Camera-type eye (tissue), 1 donor: Measurements from ENCODE around the gene KIRREL1.

DNA sequence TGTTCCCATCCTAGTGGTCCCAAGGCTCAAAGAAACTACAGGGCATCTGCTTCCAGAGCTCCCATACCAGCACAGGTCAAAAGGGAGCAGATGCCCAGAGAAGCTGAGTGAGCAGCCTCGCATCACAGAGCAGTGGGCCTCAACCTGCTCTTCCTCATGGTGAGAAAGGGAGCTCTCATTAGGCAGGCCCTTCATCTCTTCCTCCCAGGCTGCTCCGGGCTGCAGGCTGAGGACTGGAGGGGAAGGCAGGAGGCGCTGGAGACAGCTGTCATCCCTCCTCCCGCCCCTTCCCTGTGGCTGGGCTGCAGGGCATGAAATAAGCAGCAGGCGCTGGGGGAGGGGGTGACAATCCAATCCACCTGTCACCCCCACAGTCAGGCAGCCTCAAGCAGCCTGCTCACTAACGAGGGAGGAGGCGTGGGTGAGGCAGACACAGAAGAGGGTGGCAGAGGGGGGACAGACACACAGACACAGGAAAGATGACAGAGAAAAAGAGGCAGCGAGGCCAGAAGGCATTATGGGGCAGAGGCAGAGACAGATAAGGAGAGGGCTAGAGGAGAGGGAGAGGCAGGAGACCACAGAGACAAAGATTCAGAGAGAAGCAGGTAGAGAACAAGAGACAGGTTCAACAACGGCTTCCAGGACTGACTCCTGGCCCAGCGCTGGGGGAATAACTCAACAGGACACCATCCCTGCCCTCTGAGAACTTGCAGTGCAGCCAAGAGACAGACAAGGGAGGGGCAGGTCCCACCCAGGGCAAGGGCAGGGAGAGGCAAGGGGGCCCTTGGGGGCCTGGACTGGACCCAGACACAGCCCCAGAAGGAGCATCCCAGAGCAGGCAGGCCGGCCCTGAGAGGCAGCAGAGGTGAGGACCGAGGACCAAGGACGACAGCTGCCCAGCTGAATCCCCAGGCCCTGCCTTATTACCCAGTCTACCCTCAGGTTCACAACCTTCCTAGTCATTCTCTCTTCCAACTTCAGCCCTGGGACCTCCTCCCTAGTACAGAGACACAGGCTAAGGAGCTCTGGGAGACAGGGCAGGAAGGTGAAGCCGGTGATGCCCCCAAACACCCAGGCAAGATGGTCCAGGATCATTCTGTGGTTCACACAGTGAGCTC, 11.3 kb downstream of the MEF2D start:
- RAMPAGE, long total RNA: no peak

DNA sequence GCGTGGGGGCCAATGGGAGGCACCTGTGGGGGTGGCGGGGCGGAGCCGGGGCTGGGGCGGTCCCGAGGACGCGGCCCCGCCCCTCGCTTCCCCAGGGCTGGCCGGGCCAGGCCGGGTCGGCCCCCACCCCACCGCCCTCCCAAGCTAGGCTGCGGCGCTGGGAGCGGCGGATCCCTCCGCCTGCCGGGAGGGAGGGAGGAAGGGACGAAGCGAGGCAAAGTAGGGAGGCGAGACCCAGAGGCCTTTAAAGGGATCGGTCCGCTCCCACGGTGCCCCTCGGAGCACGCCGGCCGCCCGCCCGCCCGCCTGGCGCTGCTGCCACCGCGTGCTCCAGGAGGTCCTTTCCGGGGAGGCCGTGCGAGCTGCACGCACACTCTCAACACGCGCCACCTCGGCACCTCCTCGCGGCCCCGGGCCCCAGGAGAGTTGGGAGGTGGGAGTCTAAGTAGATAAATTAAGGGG, 312 bp upstream of the MEF2D start:
- RAMPAGE, long total RNA: no peak

- RAMPAGE, long total RNA: no peak
Measured at GRCh38 chr1:156642258-156643224, 624 bp downstream of the BCAN start.

DNA sequence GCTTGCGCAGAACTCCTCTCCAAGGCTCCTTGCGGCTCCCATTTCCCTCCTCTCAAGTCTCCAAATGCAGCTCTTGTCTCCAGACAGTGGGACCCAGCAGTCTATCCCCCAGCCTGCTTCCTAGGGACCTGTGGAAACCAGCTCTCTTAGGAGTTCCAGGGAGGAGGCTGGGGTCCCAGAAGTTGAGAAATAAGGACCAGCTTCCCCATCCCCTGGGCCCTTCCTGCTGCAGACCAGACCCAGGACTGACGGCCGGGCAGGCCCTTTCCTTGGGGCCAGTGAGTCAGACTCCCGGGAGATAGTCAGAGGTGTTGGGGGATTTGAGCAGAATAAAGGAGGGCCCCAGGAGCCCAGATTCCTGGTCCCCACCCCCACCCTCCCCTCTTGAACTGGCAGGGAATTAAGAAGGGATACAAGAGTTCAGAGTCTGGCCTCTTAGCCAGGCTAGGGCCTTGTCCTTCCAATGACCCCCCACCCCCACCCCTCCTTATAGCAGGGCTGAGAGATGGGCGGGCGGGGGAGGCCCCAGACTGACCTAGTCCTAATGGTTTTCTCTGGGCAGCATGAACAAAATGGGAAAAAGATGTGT, 5.5 kb upstream of the CRABP2 start:
- RAMPAGE, long total RNA: no peak

GRCh38 chr1:156727886-156728295, 378 bp upstream of the METTL25B start:
- RAMPAGE, long total RNA: no peak

DNA sequence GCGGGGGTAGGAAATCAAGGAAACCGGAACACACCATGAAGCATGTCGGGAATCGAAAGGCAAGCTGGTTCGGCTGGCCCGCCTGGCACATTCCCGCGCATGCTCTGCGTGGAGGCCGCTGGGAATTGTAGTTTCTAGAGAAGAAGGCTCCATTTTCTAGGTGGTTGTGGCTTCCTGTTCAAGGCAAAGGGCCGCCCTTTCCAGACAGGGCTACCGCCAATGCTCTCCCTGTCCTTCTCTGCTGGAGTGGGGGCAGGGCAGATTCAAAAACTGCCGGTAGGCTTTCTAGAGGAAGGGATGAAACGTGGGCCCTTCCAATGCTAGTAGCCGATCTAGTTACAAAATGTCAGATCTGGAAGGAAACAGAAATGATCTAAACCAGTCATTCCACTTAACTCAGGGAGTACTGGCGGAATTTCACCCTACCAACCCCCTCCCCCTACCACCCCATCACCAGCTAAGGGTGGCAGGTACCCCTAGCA, 390 bp upstream of the MRPL24 start:
- RAMPAGE, long total RNA: no peak

DNA sequence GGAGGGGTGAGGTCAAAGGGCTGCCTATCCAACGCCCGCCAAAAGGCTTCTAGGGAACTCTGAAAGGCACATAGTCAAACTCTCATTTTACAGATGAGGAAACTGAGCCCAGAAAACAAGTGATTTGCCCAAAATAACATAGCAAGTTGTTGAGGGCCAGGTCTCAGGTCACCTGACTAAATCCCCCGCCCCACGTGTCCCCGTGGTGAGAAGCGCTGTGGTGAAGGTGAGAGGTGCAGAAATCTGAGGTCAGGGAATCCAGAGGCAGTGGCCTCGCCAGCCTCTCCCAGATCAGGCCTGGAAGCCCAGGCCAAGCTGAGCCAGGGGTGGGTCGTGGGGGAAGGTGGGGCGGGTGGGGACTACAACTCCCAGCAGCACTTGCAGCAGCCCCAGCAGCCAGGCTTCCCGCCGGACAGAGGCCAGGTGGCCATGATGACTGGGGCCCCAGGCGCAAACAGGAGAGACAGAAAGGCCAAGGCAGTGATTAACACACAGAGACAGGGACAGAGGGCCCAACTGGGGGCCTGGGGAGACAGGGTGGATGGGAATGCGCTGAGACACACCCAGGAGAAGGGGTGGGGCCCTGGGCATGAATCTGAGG, 5.0 kb downstream of the HDGF start:
- RAMPAGE, long total RNA: no peak

DNA sequence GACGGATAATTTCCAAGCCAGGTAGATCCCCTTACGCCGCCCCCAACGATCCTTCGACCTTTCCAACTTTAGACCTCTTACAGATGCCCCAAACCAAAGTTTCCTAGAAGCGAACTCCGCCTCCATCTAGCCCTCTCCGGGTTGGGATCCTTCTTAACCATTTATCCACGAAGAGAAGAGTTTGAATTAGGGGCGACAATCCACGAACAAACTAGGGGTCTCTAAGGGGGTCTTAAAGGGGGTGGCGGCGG, 839 bp downstream of the HDGF start:
- RAMPAGE, long total RNA: no peak

DNA sequence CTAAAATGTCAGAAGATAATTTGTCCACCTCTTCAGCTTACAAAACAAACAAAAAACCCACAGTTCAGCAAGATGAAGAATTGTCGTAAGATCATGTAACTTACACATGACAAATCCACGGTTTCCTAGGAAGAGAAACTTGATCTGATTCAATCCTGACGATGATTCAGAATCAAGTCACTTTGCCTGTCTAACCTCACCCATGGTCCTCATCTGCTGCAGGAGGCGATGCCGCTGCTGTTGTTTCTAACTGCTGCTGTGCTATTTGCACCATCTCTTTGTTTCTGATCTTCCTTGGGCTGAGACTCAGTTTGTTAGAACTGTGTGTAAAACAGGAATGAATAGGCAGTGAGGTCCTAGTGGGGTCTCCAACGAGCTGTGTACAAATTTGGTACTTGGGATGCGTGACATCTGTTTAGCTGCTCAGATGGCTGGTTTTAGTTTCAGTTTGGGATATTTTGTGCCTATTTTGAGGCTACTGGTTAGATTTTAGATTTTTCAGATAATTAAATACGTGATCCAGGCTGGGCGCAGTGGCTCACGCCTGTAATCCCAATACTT, 10.2 kb downstream of the NTRK1 start:
- RAMPAGE, long total RNA: no peak

DNA sequence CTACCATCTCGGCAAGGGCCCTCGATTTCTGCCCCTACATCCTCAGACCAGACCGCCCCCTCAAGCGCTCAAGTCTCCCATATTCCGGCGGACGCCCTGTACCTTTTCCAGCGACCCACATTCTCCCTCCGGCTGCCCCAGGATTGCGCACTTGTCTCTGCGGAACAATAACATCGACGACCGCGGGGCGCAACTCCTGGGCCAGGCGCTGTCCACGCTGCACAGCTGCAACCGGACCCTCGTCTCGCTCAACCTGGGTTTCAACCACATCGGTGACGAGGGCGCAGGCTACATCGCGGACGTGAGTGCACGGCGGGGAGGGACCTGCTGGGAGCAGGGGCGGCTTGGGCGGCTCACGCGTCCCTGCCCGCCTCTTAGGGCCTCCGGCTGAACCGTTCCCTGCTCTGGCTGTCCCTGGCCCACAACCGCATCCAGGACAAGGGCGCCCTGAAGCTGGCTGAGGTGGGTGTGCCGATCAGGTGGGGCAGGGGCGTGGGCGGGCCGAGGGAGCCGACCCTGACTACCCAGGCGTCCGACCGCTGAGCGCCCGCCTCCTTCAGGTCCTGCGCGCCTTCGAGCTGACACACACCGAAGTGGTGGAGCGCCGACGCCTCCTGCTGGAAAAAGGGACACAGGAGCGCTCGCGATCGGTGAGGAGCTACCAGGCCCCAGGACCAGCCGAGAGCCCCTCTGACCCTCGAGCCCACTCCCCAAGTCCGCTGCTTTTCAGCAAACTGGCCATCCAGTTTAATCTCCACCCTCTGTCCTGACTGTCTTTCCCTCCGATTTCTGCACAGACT, 7.1 kb downstream of the LRRC71 start:
- RAMPAGE, long total RNA: no peak

DNA sequence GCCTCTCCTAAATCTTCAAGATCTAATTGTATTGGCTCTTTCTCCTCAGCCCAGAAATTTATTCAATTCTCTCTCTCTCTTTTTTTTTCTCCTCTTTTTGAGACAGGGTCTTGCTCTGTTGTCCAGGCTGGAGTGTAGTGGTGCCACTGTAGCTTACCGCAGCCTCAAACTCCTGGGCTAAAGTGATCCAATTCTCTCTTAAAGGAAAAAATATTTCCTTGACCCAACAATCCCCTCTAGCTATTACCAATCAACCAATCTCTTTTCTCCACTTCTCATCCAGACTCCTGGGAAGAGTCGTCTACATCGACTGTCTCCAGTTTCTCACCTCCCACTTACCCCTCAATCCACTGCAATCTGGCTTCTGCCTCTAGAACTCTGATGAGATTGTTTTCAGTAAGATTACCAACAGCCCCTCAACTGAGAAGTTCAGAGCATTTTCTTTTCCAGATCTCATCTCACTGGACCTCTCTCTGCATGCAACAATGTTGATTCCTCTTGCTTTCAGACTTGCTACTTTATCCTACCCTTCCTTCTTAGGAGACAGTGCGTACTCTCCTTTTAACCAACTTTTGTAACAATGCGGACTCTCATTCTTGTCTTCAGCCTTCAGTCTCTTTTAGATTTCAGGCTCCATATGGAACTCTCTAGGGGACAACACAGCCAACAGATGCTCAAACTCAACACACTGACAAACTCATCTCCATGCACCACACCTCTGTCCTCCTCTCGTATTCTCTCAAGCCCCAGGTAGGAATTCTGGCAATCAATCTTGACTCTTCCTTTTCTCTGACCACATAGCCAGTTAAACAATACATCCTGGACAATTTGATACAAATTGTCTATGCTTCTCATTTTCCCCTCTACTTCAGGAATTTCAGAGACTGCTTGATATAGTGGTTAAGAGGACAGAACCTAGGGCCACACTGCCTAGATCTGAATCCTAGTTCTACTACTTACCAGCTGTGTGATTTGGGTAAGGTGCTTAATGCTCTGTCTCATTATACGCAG, 30.9 kb downstream of the ARHGEF11 start:
- RAMPAGE, long total RNA: no peak

DNA sequence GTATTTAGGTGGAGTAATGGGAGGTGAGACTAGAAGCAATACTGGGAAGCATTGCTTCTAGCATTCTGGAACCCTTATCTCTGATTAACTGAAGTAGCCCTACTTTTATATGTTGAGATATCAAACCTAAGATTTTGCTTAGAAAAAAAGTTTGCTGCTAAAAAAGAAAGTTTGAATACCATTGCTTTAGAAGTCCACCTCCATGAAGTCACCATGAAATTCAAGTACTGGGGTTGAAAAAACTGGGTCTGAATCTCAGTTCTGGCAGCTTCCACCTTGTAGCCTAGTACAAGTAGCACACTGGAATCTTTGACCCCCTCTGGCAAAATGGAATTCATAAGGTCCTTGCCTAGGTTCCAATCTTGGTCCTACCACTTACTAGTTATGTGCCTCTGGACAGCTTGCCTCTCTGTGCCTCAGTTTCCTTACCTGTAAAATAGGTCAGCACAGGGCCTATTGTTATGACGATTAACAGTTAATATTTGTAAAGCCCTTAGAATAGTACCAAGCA, 7.9 kb downstream of the ETV3 start:
- RAMPAGE, long total RNA: no peak

- RAMPAGE, long total RNA: no peak
Measured at GRCh38 chr1:157198408-157199036, 60.3 kb upstream of the ETV3 start.

GRCh38 chr1:157562619-157563077, 10.3 kb upstream of the FCRL5 start:
- RAMPAGE, long total RNA: no peak

DNA sequence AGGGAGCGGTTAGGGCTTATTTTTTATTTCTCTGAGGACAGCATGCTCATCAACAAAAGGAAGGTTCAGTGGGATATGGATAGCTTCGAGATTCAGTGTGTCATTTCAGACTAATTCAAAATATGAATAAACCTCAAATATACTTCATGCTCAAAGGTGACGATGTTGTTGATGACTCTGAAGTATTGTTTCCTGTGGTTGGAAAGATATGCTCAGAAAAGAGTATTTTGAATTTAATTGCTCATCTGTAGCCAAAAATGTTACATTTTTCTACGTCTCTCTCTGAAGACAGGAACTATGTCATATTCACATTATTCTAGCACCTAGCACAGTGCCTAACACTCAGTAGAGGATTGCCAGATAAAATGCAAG, 1.8 kb upstream of the FCRL3 start:
- RAMPAGE, long total RNA: no peak

DNA sequence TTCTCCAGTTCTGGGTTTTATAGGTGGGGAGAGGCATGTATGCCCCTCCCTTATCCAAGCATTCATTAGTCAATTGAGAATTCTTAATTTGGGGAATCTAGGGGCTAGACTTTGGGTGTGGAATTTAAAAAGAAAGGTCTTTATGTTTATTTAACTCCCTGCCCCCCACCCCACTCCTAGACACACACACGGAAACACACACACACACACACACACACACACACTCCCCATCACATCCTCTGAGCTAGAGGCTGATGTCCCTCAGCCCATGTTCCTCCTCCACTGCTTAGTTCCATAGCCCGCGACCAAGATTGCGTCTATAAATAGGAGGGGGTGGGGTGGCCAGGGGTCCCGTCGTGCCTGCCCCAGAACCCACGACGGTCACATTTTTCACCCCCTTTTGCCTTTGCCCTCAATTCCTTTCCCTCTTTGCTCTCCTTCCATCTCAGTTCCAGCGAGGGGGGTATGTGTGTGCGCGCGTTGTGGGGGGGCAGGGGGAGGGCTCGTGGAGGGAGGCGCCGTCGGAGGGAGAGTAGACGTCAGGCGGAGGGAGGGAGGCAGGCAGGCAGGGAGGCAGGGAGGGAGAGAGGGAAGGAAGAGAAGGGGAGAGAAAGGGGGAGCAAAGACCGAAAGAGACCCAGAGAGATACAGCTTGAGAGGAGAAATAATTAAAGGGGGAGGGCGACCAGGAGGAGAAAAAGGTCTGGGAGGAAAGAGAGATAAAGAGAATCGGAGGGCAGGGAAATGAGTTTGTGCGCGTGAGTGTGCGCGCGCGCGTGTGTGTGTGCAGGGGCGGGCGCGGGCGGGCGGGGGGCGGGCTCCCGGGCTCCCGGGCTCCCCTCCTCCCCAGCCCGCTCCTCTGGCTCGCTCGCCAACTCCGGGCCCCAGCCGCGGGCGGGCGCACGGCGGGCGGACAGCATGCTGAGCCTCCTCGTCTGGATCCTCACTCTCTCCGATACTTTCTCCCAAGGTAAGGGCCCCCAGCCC, at the start of gene KIRREL1:
KIRREL1 (plus strand) TSS at position 887 of the 987 bp plus-strand sequence.
- RAMPAGE, long total RNA: no peak

- RAMPAGE, long total RNA: no peak
Measured at GRCh38 chr1:158045946-158046577, 52.6 kb downstream of the KIRREL1 start.

- RAMPAGE, long total RNA: no peak
Measured at GRCh38 chr1:158179370-158180259, 1.1 kb upstream of the CD1D start.

DNA sequence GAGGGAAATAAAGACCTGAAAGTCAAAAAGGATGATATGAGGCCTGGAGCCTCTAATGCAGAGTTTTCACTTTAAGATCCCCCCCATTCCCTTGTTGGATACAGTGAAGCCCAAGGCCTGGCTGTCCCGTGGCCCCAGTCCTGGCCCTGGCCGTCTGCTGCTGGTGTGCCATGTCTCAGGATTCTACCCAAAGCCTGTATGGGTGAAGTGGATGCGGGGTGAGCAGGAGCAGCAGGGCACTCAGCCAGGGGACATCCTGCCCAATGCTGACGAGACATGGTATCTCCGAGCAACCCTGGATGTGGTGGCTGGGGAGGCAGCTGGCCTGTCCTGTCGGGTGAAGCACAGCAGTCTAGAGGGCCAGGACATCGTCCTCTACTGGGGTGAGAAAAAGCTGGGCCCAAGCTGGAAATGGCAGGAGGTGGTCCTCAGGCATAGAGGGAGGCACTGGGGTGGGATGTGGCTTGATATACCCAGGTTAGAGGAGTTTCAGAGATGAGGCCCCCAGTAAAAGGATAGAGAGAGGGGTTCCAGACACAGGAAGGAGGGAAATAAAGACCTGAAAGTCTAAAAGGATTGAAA, 2.2 kb downstream of the CD1D start:
- RAMPAGE, long total RNA: no peak

DNA sequence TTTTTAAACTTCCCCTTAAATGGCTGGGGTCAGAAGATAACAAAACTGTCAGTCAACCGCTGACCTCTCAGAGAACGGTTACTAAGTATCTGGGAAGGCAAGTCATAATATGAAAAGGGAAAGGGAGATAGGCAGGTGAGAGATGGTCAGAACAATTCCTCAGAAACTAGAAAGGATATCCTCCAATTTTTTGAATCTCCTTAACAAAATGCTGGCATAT, 20.6 kb upstream of the OR10J5 start:
- RAMPAGE, long total RNA: no peak